Fibroblast of villous mesenchyme (primary cell): ENCODE measurements around the gene SEPTIN11.

- CAGE, long polyA plus RNA = start-site peak on the plus strand at chr4:76949686-76949853, 1,283 and 2,337 reads in 2 replicates
Measured at GRCh38 chr4:76949338-76950135, at the start of gene SEPTIN11. Gene SEPTIN11, plus strand, starts transcription at chr4:76949752.

DNA sequence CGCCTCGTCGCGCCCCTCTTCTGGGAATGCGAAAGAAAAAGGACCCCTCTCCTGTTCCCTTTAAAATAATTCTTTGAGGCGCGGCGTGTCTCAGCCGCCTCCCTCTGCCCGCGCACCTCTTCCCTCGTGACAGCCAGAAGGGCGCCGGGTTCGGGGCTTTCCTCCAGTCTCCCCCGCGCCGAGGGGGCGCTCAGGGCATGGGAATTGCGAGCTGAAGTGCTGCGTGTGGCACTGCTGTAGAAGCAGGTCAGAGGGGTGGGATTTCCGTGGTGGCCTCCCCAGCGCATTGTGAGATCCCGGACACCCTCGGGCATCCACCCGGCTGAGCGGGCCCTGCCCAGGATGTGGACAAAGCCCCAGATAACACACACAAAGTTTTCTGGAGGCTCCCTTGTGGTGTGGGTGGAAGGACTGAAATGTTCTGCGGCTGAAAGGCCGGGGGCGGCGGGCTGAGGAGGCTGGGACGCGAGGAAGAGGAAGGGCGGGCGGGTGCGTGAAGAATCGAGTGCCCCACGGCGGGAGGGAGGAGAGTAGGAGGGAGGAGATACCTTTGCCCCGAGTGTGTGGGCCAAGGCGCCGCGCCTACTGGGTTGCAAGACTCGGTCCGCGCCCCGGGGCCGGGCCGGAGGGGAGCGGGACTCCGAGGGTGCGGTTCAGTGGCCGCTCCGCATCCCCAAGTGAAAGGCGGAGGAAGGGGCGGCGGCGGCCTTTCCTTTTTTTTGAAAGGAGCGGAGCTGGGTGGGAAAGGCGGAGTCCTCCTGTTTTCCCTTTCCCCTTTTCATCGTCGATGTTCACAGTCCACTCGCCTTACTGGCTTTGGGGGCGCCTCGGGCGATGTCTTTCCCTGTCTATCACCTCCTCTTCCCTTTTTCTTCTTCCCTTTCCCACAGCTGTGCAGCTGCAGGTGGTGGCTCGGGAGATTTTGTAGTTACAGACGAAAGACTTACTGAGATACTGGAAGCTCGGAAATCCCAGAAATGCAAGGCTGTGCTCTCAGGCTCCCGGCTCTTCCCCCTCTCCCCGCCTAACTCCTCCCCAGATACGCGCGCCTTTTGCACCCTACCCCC, 917 bp downstream of the SEPTIN11 start:
- CAGE, long polyA plus RNA = no peak

DNA sequence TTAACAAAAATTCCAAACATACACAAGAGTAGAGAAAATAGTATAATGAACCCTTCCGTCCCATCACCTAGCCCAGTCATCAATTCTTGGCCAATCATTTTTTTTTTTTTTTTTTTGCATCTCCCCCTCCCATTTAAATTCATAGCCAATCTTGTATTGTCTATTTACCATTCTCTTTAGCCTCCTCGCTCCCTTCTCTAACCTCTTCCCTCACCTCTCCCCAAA, 14.6 kb downstream of the SEPTIN11 start:
- CAGE, long polyA plus RNA = no peak

- CAGE, long polyA plus RNA = no peak
Measured at GRCh38 chr4:77022665-77023338, 53.0 kb downstream of the CCNI start.

DNA sequence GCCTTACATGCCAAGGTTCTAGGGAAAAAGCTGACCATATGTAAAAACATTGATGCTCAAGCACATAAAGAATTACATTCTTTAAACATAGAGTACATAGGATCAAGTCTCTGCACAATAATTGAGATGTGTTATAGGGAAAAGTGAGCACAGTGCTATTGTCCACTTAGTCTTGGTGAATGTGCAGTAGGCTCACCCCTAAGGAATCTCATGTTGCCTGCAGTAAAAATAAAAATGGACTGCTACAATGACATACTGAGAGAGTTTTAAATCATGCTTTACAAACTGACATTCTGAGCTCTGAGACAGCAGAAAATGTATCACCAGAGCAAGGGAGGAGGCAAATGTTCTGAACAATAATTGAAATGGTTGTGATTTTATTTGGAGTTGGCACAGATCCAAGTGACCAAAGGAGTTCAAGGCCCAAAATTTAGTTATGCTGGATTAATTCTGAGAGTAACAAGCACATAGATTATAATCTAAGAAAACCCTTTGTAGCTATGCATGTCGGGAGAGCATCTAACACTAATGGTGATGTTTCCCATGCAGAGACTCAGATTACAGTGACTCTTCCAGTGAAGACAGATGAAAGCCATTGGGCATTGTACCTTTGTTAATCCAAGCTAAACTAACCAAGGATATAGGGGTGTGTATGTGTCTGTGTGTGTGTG, 43.7 kb downstream of the CCNI start:
- CAGE, long polyA plus RNA = no peak

GRCh38 chr4:77066204-77066527, 9.6 kb downstream of the CCNI start:
- CAGE, long polyA plus RNA = no peak

DNA sequence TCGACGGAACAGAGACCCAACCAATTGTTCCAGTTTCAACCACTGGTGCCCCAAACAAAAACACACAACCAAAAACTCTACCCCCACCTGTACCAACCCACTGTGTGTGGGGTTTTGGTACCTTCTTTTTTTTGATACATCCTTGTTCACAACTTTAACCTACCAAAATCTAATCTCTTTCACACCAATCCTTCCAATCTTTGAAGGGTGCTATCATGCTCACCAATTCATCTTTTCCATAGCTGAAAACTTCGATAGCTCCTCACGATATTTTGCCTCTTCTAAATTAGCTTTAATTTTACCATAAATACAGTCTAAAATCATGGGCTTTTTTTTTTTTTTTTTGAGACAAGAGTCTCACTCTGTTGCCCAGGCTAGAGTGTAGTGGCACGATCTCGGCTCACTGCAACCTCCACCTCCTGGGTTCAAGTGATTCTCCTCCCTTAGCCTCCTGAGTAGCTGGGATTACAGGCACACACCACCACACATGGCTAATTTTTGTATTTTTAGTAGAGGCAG, 6.0 kb downstream of the CCNI start:
- CAGE, long polyA plus RNA = no peak

DNA sequence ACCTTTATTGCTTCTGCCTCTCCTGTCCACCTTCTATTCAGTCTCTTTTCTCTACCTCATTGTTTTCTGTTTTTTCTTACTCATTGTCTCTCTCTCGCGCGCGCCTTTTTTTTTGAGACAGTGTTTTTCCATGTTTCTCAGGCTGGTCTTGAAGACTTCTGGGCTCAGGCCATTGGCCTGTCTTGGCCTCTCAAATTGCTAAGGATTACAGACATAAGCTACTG, 21.8 kb upstream of the CCNG2 start:
- CAGE, long polyA plus RNA = no peak

GRCh38 chr4:77155511-77156435, 1.2 kb upstream of the CCNG2 start:
- CAGE, long polyA plus RNA = no peak

GRCh38 chr4:77699699-77700334, 94.2 kb downstream of the CXCL13 start:
- CAGE, long polyA plus RNA = no peak

DNA sequence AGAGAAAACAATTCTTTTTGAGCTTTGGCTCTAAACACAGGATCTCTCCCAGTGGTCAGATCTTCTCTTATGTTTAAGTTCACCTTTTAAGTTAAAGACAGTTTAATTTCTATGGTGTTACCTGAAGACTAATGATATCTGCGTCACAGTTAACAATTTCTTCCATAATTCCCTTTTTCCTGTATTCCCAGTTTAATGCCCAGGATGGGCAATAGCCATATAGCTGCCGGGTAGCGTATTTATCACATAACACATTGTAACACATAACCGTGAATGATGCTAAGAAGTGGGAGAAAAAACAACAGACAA, 74.6 kb downstream of the CNOT6L start:
- CAGE, long polyA plus RNA = no peak

DNA sequence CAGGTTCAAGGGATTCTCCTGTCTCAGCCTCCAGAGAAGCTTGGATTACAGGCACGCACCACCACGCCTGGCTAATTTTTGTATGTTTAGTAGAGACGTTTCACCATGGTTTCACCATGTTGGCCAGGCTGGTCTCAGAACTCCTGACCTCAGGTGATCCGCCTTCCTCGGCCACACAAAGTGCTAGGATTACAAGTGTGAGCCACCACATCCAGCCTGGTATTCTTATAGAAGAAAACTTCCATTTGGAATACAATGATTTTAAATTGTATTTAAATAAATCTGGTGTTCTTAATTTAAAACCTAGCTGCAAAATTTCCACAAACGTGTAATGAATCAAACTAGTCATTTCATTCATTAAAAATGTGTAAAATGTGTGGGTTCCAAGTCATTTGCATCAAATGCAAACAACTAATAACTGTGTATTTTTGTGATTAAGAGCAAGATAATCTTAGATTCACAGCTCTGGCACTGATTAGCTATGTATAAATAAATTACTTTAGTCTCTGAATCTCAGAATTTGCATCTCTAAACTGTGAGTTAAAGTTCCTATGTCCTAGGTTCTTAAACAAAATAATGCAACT, 63.0 kb downstream of the CNOT6L start:
- CAGE, long polyA plus RNA = no peak

DNA sequence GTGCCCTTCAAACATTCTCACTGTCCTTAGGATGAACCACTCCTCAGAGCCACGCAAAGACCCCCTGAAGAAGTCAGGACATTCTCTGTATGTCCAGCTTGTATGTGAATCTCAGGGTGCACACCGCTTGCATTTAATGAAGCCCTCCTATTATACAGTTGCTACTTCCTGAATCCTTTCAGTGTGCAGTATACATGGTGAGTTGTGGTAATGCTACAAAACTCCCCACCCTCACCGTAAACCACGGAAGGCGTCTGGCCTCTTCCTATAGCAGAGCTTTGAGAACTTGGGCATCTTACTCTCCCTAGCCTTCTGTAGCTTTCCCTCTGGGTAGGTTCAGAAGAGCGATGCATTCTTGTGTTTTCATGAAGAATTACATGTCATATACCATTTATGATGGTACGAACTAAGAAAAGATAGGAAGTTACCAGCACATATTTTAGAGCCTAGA, 9.5 kb upstream of the MRPL1 start:
- CAGE, long polyA plus RNA = no peak

DNA sequence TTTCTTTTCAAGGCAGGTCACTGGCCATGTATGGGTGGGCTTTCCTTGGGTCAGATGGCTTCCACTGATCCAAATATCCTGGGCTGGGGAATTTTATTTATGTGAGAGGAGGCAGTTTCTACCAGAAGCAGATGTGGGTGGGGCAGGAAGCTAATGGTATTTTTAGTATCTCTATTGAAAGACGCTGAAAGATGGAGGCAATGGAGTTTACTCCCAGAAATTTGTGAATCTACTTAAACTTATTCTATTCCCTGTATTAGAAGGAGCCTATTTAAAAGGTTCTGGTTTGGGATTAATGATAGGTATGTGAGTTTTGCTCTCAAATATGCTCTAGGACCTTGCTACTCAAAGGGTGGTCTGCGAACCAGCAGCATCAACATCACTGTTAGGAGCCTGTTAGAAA, 5.4 kb upstream of the MRPL1 start:
- CAGE, long polyA plus RNA = no peak

- CAGE, long polyA plus RNA = no peak
Measured at GRCh38 chr4:77900539-77900935, 37.9 kb downstream of the MRPL1 start.

GRCh38 chr4:78481176-78481746, 70.3 kb upstream of the ANXA3 start:
- CAGE, long polyA plus RNA = no peak

- CAGE, long polyA plus RNA = no peak
Measured at GRCh38 chr4:78628219-78629117, 76.9 kb downstream of the ANXA3 start.

GRCh38 chr4:78704728-78705291, 71.3 kb upstream of the BMP2K start:
- CAGE, long polyA plus RNA = no peak

GRCh38 chr4:78780515-78781654, 4.7 kb downstream of the BMP2K start:
- CAGE, long polyA plus RNA = no peak

- CAGE, long polyA plus RNA = no peak
Measured at GRCh38 chr4:78909325-78910152, 29.7 kb downstream of the PAQR3 start.